ENCODE measurements around the gene MCCC2.

DNA sequence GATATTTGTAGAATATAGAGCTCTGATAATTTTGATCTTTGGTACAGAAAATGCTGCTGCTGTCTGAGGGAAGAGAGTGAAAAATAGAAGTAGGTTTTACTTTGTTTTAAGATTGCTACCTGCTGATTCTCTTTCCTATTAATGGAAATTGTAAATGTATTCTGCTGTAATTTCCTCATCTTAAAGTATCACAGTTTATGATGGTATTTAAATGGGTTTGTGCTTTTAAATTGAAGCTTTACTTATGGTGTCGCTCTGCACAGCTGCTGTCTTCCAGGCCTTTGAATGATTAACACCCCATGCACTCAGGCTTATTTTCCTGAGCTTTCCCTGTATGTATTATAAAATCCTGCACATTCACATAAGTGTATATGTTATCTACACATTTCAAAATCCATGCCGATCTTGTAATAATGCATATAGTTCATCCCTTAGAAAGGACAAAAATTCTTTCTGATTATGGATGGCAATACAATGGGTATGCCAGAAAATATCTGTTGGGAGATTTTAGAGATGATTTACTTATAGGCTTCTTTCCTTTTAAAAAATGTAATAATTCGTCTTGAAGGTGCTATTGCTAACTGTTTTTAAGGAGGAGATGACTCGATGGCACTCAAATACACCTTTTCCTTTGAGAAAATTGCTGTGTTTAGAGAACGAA is 180.0 kb downstream of the CD180 start:
- PRO-cap: no peak

GRCh38 chr5:67257269-67257661 is 60.7 kb upstream of the CD180 start:
- PRO-cap: no peak

DNA sequence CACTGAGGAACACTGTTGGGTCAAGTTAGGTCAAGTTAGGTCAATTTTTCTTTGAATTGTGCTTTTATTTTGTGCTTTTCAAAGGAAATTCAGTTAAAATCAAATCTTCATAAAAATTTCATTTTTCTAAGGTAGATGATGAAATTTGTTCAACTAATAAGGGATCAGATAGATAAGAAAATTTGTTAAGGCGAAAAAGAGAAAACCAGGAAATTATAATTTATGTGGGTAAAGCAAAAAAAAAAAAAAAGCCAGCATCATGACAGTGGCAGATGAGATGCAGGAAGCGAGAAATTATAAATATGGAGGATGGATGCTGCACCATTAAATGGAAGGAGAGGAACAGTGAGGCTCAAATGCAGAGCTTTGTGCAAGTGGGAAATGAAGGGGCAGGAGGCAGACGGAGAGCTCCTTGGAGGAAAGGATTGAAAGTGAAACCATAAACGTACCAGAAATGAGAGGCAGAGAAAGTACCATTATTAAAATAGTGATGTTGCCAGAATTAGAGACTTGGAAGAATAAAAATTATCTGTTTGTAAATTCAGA is 340.7 kb upstream of the CD180 start:
- PRO-cap: no peak

- PRO-cap: no peak
Measured at GRCh38 chr5:68225861-68227083, 10.7 kb downstream of the PIK3R1 start.

DNA sequence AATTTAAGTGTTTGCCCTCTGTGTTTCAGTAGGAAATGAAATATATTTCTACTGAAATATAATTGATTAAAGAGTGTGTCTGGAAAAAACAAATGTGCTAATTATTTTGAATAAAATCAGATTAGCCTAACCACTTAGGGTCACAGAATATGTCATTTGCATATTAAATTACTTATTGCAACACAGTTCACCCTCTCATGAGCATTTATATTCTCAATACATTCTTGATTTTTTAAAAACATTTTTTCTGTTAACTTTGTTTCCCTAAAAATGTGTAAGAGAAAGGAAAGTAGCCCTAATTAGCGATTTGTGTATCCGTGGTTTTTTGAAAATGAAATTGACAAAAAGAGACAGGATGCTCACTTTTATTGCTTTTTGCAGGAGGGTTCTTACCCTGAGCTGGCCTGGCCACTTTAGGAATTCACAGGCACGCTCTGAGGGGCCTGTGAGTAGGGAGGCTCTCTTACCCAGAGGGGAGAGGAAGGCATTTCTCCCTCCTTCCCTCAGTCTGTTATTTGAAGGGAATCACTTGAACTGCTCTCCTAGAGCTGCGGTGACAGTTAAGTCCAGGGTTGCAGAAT is 16.6 kb downstream of the PIK3R1 start:
- PRO-cap: no peak

- PRO-cap: no peak
Measured at GRCh38 chr5:68255486-68256174, 40.1 kb downstream of the PIK3R1 start.

DNA sequence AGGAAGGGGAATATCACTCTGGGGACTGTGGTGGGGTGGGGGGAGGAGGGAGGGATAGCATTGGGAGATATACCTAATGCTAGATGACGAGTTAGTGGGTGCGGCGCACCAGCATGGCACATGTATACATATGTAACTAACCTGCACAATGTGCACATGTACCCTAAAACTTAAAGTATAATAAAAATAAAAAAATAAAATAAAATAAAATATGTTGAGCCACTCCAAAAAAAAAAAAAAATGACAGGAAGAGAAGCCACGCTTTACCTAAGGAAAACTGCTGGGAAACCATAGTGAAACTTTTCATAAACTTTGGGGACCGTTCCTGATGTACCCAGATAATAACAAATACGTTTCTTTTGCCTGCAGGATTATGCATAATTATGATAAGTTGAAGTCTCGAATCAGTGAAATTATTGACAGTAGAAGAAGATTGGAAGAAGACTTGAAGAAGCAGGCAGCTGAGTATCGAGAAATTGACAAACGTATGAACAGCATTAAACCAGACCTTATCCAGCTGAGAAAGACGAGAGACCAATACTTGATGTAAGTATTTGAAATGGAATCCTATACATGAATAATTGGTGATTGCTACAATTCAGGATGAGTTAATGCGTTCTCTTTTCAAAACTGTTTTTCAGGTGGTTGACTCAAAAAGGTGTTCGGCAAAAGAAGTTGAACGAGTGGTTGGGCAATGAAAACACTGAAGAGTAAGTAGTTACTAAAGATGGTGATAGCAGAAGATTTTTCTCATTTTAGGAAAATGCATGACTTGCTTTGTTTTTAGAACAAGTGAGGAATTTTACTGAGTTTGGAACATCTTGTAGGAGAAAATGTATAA is 79.4 kb downstream of the PIK3R1 start:
- PRO-cap: no peak

DNA sequence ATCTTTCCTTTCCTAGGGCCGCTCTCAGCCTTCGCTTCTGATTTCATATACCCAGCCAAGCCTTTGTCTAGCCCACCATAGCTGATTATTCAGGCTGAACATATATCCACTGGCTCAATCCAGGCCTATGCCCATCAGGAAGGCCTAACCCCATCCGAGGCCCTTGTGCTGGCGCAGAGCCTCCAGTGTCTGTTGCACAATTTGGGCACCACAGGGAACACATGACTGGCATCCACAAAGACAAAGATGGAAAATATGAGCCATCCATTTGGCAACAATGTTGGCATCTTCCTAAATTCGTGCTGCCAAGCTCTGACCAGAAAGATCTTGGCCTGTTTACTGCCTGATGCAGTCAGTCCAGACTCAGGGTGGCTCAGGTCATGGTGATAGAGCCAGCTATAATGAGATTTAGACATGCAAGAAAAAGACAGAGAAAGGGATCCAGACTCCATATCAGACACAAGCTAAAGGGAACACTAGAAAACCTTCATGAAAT is 233.8 kb downstream of the PIK3R1 start:
- PRO-cap: no peak

DNA sequence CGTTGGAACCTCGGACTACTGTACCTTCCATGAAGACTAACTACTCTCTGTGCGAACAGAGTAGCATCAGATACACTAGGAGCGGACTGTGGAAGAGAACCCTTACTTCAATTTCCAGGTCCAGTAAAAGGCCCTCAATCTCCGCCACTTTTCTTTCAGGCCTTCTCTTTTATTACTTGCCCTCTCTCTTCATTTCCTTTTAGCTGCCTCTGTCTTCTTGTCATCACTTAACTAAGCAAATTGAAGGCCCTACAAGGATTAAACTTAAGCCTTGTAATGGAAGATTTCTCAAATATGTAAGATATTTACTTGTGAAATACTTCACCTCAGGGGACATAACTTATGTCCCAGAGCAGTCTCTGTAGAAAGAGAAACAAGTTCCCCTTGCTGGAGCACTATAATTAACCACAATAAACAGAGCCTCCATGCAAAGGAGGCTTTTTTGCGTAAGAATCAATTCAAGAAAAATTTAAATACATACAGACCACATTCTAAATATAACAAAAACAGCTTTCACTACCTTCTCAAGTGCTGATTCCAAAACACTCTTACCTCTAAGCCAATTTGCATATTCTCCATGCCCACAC is 30.8 kb upstream of the CCNB1 start:
- PRO-cap: no peak

DNA sequence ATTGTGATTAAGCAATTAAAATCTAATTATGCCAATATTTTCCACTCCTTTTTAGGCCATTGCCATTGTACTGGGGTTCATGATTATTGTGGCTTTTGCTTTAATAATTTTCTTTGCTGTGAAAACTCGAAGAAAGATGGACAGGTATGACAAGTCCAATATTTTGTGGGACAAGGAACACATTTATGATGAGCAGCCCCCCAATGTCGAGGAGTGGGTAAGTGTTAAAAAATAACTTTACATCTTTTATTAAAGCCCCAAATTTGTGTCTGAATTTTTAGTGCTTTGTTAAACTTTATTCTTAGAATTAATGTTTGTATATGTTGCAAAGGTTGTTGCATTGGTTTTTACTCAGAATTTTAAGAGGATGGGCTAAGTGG is 21.3 kb downstream of the OCLN start:
- PRO-cap: no peak

DNA sequence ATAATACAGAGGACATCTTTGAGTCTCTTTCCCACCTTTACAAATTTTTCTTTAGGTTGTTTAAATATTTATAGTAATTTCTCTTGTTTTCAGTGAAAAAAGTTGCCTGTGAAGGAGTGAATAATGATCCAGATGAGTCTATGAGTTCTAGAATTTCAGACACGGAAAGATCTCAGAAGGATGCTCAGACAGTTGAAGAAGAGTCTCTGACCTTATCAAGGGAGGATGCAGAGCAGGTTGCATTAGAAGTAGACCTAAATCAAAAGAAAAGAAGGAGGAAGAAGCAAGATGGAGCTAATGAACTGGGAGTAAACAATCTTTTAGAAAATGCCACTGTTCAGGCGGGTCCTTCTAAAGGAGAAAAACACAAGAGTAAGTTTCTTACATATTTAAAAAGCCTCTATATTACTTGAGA is 33.9 kb downstream of the BDP1 start:
- PRO-cap: no peak

- PRO-cap: bidirectional peak, plus-strand start at chr5:71587356, minus-strand start at chr5:71587184; unidirectional peak, minus-strand start at chr5:71587839
Measured at GRCh38 chr5:71587052-71588047, at the start of gene MCCC2. Gene MCCC2 (plus strand): TSS chr5:71587340.

- PRO-cap: unidirectional peak, minus-strand start at chr5:71694190
Measured at GRCh38 chr5:71694079-71694560, 25.0 kb upstream of the CARTPT start.

- PRO-cap: no peak
Measured at GRCh38 chr5:71887561-71888136, 168.6 kb downstream of the CARTPT start.

GRCh38 chr5:72158190-72158866 is 51.1 kb downstream of the MAP1B start:
- PRO-cap: no peak

DNA sequence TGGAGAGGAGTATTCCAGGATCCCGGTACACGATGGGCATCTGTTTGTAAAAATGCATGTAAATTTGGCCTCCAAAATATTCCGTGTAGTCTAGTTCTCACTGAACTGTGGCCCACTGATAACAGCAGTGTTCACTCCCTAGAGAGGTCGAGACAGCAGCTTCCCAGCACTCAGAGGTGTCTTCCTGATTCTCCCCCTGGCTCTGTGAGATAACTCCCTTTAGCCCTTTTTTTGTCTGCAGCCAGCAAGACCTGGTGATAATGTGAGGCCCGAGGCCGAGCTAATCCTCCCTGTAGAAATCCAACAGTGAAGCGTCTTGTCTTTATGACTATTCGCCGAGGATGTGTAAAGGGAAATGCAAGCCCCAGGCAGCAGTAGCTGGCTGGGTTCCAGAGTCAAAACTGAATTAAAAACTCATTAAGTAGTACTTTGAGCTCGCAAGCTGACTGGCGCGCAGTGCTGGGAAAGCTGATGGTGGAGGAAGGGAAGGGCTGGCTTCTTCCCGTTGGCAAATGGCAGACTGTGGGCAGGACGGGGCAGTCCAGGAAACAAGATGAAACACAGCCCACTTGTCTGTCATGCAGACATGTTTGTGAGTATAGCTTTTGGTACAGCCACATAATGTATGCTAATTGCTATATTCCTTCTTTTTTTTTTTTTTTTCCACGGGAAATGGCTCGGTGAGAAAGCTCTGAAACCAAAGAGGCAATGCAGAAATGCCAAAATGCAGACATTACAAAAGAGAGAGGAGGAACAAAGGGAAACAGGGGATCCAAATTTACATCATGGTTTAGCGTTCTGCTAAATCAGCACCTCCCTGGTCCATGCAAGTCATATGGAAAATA is 59.3 kb downstream of the MAP1B start:
- PRO-cap: no peak

DNA sequence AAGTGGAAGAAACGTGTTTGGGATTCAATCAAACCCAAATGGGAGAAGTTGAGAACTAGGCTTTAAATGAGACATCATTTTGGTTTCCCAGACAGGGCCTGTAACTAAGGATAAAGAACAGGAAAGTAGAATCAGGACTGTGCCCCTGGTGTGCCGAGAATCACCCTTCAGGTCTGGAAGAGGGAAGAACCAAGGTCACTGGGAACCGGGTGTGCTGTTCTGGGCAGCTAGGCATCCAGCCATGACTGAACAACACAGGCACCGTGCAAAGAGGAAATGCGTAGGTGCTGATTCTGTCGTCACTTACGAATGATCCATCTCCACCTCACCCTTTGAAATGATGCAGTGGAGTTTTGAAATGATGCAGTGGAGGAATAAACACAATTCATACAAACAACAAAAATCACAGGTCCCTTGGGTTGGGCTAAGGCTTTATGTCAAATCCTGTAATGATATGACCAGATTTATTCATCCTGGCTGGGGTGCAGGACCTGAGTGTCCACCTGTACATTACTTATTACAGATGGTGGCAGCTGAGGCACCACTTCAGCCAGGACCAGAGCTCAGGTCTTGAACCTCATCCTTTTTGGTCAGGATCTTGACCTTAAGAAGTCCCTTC is 64.4 kb downstream of the MAP1B start:
- PRO-cap: no peak

GRCh38 chr5:72178921-72180164 is 72.1 kb downstream of the MAP1B start:
- PRO-cap: bidirectional peak, plus-strand start at chr5:72179527, minus-strand start at chr5:72179414

- PRO-cap: no peak
Measured at GRCh38 chr5:72195657-72196431, 88.6 kb downstream of the MAP1B start.

DNA sequence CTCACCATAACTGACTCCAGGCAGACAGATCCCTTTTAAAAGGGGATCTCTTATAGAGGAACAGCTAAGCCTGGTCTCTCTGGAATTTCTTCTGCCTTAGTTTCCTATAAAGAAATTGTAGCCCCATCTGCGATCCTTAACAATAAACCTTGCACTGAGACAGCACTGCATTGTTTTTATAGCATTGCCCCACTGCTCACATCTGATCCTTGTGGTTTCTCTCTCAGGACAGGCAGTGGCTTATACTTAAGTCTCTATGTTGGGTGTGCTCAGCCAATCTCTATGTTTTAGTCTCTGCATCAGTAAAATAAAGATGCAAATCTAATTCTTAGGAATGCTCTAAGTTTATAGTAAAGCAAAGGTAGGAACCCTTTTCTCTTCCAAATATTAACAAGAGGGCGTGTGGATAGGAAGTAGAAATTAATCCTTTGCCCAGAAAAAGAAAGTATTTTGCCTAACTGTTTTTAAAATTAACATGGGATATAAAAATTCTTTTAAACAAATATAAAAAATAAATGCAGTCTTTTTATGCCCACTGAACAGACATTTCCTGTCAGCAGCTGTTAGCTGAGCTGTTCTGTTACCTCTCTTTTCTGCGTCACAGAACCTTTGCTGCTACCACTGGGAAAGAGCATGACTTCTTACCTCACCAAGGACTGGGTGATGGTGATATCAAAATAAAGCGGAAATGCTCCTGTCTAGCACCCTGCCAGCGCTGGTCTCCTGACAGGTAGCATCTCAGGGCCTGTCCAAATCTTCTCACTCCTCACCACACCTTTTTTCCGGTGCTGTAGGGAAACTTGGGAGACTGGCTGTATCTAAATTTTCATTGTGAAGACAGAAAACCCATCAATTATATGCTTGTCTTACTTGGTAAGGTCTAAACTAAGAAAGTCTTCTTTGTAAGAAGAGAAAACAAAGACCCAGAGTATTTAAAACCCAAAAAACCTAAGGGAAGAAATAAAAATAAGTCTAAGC is 29.4 kb downstream of the MRPS27 start:
- PRO-cap: no peak

All from rectum (tissue), 1 donor.